ENCODE measurements around a stretch of chr2.

DNA sequence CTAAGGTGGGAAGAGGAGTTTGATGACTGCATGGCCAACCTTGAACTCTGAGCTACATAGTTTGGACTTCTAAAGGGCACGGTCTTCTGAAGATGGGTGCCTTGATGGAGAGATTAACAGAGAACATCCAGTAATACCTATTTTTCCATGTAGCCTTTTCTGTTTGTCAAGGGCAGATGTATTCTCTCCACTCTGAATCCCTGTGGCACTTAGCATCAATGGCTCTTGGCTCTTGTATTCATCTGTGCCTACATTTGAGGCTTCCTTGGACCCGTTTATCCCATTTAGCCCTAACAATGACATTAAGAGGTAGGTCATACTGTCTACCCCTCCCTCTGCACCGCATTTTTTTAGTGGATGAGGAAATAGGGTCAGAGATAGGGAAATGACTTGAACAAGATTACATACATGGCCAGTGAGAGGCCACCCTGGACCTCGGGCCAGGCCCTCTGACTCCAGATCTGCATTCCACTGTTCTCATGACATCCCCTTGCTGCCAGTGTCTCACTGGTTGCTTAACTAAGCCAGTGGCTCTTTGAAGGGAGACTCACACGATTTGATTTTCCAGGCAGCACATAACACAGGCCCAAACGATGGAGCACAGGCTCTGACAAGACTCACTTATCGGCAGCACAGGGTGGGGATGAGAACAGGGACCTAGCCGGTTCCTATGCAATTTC, 19.2 kb upstream of the ATP6V1E2 start:
- PRO-cap, 2 experiments: no peak in any of the 2 experiments

- PRO-cap, 2 experiments: no peak in any of the 2 experiments
These were observed 222 bp downstream of the CRIPT start for GRCh38 chr2:46617364-46617510.

- PRO-cap, 2 experiments: no peak in any of the 2 experiments
These were observed 17.9 kb downstream of the CRIPT start for GRCh38 chr2:46634847-46635304.

- PRO-cap, 2 experiments: no peak in any of the 2 experiments
These were observed 36.3 kb downstream of the CRIPT start for GRCh38 chr2:46653355-46653675.

DNA sequence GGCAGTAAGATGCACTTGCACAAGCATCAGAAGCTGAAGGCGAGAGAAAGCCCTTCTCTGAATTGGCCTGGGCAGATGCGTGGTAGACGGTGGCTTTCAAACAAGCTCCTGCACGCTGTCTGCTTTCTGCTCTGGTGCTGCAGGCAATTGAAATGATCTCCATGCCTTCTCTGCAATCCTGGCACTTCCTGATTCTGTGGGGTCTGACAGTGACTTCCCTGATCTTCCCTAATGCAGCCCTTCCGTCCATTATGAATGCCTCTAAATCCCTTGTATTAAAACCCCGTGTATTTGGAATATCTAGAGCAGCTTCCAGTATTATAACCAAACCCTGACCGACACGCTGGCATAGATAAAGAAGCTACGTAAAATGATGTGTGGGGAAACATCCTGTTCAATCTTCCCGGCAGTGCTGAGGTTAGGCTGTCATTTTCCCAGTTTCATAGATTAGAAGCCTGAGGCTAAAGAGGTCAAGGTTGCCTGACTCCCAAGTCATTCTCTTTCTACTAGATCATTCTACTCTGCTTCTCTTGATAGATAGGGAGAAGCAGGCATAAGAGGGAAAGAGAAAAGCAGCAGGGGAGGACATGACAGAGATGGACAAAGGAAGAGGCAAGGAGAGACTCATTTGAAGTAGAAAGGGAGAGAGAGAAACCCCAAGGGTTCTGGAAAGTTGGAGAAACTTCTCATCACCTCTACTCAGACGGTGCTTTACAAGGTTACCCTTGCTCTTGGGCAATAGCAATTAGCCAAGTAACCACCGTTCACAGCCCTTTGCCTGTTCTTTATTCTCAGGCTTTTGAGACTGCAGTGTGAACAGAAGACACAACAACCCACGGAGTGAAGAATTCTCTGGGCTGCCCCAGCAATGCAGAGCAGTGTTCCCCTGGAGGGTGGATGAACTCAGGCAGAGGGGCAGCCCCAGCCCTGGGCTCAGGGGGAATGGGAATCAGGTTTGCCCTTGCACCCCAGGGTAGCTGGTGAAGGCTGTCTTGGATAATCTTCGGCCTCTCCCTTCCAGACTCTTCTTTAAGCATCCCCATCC, 69.4 kb downstream of the MCFD2 start:
- PRO-cap, 2 experiments: no peak in any of the 2 experiments

DNA sequence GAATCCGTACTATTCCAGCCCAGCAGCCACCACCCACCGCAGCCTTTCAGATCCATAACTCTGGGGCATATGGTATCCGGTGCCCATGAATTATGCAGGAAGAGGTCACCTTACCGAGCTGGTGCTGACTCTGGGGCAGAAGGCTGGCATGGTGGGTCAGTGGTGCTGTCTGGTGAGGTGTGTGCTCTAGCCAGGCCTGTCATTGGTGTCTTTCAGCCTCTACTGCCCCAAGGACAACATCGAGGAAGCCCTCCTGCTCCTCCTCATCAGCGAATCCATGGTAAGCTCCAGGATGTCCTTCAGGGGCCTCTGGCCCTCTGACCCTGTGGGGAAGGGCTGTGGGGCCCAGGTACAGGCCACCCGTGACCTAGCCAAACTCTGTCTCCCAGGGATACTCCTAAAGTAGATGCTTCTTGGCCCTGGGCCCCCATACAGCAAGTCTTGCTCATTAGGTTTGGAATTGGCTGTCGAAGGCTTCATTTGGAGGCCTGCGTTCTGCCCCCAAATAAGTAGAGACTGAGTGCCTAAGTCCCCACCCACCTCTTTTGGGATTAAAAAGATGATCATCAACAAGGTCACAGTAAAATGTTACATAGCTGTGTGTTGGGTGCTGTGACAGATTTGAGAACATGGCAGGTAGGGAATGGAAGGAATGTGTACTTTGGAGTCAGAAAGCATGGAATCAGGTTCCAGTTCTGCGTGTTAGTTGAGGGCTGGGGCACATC, 54.1 kb downstream of the TTC7A start:
- PRO-cap, 2 experiments: no peak in any of the 2 experiments

DNA sequence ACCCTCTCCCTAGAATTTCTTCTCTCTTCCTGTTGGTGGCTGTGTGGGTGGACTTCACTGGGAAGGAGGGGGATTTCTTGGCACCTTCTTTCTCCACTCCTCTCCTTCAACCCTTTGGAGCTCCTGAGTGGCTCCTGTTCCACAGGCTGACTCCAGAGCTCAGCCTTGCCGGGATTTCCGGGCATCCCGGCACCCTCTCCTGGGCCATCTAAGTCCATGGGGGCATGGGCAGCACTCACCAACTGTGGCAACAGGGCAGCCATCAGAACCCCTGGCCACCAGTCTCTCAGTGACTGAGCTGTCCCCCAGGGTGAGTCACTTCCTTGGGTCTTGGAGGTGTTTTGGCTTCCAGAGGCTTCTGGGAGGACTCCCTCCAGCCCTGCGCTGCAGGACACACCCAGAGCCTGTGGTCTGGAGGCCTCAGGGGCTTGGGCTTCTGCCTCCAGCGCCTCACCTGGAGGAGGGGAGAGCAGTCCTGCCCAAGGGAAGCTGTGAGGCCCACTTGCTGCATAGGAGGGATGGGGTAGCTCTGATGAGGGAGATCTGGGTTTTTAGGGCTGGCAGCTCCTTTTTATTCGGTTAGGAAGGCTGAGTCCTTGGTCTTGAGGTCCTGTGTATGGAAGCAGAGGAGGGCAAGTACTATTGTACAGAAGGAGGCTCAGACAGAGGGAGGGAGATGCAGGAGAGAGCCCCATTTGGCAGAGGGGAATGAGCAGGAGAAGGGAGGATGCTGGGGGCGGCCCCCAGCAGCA, 63.1 kb downstream of the TTC7A start:
- PRO-cap, 2 experiments: no peak in any of the 2 experiments

- PRO-cap, 2 experiments: no peak in any of the 2 experiments
These were observed 67.4 kb downstream of the TTC7A start for GRCh38 chr2:47008102-47009134.

DNA sequence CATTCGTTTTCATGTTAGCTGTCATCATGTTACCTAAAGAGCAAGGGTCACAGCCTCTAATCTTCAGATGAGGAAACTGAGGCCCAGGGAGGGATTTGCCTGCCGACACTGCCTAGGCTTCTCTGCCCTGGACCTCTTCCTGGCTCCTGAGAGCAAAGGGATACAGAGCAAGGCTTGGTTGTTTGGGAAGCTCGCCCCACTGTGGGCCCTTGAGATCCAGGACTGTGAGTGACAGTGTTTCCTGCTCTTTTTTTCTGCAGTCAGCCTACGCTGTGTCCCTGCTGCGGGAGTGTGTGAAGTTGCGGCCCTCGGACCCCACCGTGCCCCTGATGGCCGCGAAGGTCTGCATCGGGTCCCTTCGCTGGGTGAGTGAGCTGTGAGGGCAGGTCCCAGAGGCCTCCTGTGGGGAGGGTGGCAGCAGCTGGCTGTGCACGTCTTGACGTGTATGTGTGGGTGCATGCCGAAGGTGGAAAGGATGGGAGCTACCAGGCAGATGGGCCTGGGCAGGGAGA, 70.1 kb downstream of the TTC7A start:
- PRO-cap, 2 experiments: no peak in any of the 2 experiments

GRCh38 chr2:47040585-47041078, 99.6 kb downstream of the TTC7A start:
- PRO-cap, 2 experiments: no peak in any of the 2 experiments

- PRO-cap, 2 experiments: no peak in any of the 2 experiments
These were observed 103.2 kb downstream of the TTC7A start for GRCh38 chr2:47043944-47044918.

DNA sequence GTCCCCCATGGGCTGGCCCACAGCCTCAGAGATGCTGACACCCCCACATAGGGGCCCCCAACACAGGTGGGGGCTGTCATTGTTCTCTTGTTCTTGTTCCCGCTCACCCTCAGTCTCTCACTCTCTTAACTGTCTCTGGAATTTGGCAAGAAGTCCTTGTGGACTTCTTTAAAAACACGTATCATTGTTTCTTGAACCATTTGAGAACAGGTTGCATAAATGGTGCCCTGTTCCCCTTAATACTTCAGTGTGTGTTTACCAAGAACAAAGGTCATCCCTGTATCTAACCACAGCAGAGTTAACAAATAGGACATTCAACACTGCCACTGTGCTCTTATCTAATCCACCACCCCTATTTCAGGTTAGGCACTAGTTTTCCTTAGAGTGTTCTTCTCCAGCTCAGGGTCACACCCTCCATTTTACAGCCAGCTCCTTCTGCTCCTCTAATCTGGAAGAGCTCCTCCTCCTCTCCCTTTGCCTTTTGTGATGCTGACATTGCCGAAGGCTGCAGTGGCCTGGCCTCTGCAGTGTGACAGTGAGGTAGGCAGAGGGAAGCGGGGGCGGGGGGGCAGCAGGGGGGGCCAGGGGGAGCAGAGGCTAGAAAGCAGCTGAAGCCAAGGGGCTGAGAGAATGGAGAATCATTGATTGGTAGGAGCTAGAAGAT, 76.1 kb downstream of the STPG4 start:
- PRO-cap, 2 experiments: no peak in any of the 2 experiments

DNA sequence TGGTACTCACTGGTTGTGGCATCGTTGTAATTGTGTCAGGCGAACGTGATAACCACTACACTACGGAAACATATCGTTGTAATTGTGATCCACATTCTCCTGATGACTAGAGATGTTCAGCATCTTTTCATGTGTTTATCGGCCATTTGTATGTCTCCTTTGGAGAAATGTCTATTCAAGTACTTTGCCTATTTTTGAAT, 88.5 kb upstream of the EPCAM start:
- PRO-cap, 2 experiments: no peak in any of the 2 experiments

DNA sequence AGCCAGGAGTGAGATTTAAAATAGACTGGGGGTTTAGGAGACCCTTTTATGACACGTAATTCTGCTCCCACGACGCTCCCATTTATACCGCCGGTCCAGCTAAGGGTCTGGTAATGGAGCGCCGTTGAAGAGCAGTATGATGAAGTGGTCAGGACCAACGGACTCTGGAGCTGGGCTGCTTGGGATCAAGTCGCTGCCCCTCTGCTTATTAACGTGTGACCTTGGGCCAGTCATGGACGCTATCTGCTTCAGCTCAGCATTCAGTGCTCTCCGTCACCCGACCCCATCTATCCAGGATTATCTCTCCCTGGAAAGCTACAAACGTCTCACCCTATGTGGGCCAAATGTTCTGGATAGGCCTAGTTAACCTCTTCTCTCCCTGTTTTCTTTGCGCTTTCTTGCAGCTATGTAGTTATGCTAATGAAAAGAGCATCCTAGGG, 833 bp downstream of the MSH2 start:
- PRO-cap, 2 experiments: no peak in any of the 2 experiments

DNA sequence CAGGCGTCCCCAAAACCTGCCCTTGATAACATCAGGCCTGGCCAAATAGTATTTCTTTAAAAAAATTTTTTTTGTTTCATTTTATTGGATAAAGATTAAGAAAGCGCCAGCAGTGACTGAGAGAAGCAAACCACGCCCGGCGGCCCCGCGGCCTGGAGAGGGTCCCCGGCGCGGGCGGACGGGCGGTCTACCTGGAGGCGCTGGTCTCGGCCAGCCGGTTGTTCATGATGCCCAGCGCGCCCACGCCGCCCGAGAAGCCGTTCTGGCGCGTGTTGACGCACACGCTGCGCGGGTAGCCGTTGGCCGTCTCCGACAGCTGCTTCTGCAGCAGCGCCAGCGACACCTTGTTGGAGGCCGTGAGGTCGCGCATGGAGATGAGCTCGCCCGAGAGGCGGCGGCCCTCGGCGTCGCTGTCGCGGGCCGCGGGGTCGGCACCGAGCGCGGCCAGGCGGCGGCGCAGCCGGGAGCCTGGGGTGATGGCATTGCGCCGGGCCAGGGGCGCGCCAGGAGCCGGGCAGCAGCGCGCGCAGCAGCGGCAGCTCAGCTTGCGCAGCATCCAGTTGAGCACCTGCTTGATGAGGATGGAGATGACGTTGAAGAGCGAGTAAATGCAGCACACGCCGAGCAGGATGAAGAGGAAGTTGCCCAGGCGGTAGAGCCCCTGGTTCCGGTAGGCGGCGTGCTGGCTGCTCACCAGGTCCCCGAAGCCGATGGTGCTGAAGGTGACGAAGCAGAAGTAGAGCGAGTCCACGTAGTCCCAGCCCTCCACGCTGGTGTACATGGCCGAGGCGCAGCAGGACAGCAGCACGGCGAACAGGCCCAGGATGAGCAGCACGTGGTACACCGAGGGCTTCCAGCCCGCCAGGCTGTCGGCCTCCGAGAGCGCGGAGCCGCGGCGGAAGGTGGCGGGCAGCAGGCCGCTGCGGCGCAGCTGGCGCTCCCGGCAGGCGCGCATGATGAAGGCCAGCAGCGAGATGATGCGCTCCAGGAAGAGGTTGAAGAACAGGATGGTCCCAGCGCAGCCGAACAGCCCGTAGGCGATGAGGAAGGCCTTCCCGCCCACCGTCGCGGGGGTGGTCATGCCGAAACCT, 49.7 kb downstream of the KCNK12 start:
- PRO-cap, 2 experiments: no peak in any of the 2 experiments

DNA sequence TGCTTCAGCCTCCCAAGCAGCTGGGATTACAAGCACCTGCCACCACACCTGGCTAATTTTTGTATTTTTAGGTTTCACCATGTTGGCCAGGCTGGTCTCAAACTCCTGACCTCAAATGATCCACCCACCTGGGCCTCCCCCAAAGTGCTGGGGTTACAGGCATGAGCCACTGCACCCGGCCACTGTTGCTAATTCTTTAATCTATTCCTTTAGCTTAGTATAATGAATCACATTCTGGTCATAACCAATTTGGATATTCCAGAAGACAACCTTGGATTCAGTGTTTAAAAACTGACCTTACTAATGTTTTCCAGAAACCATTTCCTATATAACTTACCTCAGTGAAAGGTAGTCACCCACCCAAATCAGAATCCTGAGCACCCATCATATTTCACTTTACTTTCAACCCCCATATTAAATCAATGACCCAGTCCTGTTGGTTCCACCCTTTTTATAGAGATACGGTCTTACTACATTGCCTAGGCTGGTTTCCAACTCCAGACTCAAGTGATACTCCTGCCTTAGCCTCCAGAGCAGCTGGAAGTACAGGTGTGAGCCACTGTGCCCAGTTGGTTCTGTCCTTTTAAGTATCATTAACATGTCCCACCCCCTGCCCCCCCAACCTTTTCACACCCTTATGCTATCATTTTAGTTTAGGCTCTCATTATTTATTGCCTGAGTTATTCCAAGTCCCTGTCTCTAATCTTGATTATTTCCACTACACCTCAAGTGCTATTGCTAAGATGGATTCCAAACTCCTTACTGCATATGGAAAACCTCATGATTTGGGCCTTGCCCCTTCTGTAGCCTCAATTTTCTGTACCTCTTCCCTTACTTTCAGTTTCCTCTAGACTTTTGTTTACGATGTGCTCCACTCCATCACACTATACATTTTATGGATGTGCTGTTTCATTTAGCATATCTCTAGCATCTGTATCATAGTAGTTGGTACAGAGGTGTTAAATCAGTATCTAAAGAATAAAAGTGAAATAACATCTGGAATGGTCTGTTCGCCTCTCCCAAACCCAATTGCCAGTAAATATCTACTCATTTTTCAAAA, 28.7 kb downstream of the MSH6 start:
- PRO-cap, 2 experiments: no peak in any of the 2 experiments

- PRO-cap, 2 experiments: no peak in any of the 2 experiments
These were observed 13.8 kb downstream of the FBXO11 start for GRCh38 chr2:47892332-47892967.

GRCh38 chr2:48219576-48220349, 94.7 kb upstream of the FOXN2 start:
- PRO-cap, 2 experiments: no peak in any of the 2 experiments

GRCh38 chr2:48253335-48253663, 61.2 kb upstream of the FOXN2 start:
- PRO-cap, 2 experiments: no peak in any of the 2 experiments

DNA sequence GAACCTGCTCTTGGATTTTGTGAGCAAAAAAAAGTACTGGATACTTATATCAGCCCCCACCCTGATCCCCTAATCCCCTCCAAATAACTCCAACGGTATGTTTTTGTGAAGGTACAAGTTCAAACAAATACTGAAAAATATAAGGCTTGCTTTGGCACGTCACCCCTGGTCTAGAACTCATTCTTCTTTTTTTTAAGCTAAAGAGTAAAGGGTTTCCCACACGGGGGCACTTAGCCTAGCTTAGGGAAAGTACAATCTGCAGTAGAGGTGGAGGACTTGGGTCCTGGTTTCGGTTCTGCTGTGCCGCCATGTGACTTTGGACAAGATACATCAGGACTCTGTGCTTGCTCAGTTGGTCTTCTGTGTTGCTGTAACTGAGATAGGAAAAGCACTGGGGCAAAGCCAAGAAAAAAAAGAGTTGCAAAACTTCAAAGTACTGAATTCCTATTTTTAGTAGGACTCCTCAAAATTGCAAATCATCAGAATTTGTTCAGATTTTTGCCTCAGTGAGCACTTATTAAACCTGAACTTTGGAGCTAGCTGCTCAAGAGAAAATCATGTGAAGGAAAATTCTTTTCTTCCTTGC, 7.0 kb upstream of the PPP1R21 start:
- PRO-cap, 2 experiments: no peak in any of the 2 experiments